Tongue (tissue), 2 donors: ENCODE measurements around the genes NOL12, EIF3L and MICALL1.

- RAMPAGE, long total RNA, result no peak
These were observed 1.5 kb upstream of the LGALS2 start for GRCh38 chr22:37581387-37581880.

GRCh38 chr22:37636296-37637162 lies 2.9 kb upstream of the SH3BP1 start:
- RAMPAGE, long total RNA, result no peak

GRCh38 chr22:37660111-37660812 lies 1.7 kb downstream of the PDXP start:
- RAMPAGE, long total RNA, result no peak

DNA sequence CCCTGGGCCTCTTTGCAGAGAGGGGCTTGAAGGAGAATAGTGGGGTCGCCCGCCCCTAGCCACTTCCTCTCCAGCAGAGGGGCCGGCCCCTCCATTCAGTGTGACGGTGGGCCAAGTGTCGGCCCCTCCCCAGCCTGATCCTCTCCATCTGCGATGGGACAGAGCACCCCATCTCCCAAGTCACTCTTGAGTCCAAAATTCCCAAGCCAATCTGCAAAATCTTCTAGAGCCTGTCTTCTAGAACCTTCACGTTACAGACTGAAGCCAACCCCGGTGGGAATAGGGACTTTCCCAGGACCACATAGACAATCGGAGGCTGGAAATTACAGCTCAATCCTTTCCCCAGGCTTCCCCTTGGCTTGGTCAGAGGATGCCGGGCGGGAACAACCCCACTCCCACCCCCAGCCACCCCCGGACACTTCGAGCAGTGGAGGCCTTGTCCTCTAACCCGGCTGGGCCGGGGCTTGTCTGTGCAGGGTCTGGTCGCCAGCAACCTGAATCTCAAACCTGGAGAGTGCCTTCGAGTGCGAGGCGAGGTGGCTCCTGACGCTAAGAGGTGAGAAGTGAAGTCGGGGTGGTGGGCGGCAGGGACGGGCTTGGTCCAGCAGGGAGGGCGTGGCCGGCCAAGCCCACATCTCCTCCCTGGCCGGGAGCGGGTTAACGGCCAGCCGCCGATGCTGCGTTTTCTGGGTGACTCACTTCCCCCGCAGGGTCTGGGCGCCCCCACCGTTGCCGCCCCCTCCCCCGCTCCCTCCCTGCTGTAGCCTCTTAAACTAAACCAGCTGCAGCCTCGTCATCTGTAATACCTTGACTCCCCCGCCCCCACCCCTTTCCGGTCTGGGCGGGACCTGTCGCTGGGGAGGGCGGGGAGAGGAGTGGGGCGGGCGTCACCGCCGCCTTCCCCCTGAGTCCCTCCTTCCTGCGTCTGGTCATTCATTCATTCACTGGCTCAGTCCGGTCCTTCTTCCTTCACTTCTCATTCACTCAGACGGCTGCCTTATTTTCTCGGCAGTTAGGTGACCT lies 1.4 kb downstream of the LGALS1 start:
- RAMPAGE, long total RNA, result no peak

GRCh38 chr22:37684807-37685260 lies 1.3 kb upstream of the NOL12 start:
- RAMPAGE, long total RNA, result no peak

- RAMPAGE, long total RNA, result no peak
These were observed at the start of gene NOL12 for GRCh38 chr22:37685861-37686806. NOL12 (plus strand) TSS chr22:37686343.

- RAMPAGE, long total RNA, result no peak
These were observed 44.1 kb downstream of the TRIOBP start for GRCh38 chr22:37740969-37741288.

DNA sequence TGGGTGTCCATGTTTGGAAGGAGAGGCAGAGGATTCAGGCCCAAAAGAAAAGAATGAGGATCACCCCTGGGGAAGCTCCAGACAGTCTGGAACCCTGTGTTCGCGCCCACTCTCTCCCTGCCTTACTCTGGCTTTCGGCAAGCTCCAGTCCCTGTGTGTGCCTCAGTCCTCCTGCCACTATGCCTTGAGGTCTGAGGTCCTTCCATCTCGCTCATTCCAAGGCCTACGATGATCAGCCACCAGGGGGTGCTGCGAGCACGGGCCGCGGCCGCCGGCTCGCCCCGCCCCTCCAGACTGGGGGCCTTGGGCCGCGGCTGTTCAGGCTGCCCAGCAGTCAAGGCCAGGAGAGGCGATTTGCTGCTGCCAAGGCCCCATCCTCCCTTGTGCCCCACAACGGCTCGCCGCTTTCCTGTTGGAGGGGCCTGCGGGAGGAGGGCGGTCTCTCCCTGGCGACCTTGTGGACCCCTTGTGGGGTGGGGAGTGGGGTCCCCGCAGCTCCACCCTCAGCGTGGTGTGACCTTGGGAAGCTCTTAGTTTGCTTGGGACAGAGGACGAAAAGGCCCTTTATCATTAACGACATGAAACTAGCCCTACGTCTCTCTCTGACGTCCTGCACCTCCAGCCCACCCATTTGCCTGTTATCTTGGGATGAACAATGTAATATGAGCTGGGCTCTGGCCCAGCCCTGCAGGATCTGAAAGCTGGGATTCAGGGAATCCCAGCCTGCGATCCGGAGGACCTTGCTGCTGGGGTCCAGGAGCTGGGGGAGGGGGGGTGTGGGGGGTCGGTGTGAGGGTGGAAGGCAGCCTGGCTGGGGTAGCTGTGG lies 5.4 kb upstream of the GALR3 start:
- RAMPAGE, long total RNA, result no peak

- RAMPAGE, long total RNA, result start-site peak on the minus strand at chr22:37849313-37849336, 39 and 18 reads in 2 replicates; start-site peak on the plus strand at chr22:37849414-37849443, 85 and 296 reads in 2 replicates
These were observed at the start of gene EIF3L for GRCh38 chr22:37848909-37849933. EIF3L (plus strand) TSS chr22:37849419.

- RAMPAGE, long total RNA, result no peak
These were observed at the start of gene MICALL1 for GRCh38 chr22:37905671-37906744. MICALL1 (plus strand) TSS chr22:37906297.

- RAMPAGE, long total RNA, result no peak
These were observed 7.1 kb downstream of the MICALL1 start for GRCh38 chr22:37913135-37913677.

DNA sequence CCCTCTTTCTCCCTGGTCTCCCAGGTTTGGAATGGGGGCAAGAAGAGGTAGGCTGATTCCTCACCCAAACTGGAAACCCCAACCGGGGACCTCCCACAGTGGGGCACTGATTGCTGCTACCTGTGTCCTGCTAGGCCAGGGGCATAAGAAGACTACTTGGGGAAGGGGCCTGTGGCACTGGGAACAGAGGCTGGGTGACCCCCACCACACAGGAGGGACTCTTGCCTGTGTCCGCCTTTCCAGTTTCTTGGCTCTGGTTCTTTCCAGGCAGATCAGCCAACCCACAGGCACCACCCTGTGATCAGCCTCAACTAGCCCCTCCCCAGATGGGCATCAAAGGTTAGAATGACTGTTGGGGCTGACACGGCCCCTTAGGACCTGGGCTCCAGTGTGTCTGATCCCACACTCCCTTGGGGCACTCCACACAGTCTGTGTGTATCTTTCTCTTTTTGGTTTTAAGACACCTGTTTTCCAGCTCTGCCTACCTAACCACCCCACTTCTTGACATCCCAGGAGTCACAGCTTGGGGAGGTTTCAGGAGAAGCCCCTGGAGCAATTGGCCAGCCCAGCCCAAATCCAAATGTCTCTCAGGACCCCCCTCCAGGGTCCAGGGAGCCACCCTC lies 3.5 kb downstream of the SOX10 start:
- RAMPAGE, long total RNA, result no peak

- RAMPAGE, long total RNA, result no peak
These were observed 16.9 kb upstream of the BAIAP2L2 start for GRCh38 chr22:38127133-38128075.

DNA sequence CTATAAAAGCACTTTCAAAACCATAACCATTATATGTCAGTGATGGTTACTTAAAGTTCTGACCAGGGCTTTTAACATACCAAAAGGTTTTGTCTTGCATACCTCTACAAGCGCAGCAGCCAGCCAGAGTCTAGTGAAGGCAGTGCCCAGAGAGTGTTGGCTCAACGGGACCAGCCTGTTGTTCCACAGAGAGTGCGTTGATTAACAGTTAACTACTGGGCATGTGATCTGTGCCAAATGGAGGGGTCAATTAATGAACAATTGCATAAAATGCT lies 34.4 kb downstream of the PLA2G6 start:
- RAMPAGE, long total RNA, result no peak

- RAMPAGE, long total RNA, result no peak
These were observed 1.5 kb downstream of the MAFF start for GRCh38 chr22:38202986-38203935.

DNA sequence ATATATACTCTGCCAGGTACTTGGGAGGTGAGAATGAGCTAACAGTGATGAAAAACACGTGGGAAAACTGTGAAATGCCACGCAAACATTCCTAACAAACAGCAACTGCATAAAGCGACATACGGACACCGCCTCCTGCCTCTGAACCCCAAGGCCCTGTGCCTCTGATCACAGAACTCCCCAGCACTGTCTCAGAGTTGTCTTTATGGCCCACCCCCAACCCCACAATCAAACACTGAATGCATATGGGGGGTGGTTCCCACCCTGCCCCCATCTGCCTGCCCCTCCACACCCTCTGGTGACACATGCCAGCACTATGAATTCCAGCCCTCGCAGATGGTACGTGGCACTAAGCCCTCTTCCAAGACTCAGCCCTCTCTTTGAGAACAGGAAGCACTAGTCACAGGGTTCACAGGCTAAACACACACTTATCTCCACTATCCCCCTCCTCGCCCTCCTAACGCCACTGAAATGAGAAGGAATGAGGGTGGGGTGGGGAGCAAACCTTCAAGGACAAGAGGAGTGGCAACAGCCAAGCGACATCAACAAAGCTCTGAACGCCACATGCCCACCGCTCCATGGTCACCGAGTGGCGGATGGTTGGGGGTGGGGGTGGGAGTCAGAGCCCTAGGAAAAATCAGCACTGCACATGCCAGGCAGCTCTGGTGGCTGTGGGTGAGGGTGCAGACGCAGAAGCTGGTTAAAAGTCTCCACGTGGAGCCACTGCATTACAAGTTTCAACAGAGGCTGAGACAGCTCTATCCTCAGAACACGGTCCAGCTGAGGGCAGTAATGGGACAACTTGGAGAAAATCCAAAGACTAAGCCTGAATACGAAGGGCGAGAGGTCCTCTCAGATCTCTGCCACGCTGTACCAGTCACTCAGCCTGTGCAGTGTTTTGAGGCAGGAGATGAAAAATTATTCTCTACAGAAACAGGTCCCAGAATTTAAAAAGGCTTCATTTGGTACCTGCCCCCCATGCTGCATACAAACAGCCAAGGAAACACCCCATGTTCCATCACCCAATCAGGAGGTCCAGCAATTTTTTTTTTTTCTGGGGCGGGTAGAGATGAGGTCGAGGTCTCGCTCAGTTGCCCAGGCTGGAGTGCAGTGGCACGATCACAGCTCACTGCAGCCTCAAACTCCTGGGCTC lies 33.5 kb downstream of the TMEM184B start:
- RAMPAGE, long total RNA, result no peak

DNA sequence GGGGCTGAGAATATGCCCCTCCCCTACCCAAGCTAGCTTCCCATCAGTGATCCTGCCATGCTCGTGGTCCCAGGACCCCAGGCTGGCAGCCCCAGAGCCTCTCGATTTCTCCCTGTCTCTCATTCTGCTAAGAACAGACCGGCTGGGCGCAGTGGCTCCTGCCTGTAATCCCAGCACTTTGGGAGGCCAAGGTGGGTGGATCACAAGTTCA lies 13.7 kb upstream of the TMEM184B start:
- RAMPAGE, long total RNA, result no peak

DNA sequence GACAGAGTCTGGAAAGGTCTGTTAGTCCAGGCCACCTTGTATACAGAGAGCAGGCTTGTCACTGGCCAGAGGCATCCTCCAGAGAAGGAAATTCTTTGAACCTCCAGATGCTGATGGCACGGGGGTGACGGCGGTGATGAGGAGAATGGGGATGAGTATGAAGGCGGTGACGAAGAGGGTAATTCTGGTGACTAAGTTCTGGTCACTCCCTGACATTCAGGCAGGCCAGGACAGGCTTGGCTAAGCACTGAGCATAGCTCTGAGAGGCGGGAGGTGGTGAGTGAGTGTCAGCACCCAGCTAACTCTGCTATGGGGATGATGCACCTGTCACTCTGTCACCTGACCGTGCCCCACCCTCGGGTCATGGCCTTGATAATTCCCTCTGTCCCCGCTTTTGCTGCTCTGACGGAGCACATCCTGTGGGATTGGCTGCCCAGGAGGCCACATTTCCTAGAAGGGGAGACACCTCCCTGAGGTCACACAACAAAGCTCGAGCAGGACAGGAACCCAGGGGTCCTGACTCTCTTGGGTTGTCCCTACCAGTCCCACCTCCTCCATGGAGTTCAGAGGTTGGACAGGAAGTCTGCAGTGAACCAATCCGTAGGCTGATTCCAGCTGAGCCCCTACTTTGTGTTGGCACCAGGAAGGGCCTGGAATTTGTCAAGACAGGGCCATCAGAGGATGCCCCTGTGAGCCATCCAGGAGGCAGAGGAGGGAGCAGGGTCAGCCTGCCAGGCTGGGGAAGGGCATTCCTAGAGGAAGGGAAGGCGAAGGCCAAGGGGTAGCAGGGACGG lies 31.1 kb upstream of the CSNK1E start:
- RAMPAGE, long total RNA, result no peak

DNA sequence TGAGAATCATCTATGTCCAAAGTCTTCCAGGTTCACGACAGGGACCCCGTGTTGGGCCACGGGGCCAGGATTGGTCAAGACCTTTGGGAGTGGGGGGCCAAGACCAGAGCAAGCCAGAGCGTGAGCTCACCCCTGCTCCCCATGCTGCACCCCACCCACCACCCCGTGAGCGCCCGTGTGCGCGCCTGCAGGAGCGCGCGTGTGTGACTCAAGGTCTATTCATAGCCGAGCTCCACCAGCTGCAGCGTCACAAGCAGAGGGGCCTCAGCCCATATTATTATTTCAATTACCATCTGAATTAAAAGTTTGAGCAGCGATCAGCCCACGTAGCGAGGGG lies 5.2 kb downstream of the KCNJ4 start:
- RAMPAGE, long total RNA, result no peak

GRCh38 chr22:38484683-38484967 lies 16.7 kb downstream of the KDELR3 start:
- RAMPAGE, long total RNA, result no peak